A172 (cell line): ENCODE results near the genes R3HDM2, MON2, PPM1H and SRGAP1.

GRCh38 chr12:57259209-57260092, 8.5 kb upstream of the STAC3 start:
- RAMPAGE, long total RNA: no peak

DNA sequence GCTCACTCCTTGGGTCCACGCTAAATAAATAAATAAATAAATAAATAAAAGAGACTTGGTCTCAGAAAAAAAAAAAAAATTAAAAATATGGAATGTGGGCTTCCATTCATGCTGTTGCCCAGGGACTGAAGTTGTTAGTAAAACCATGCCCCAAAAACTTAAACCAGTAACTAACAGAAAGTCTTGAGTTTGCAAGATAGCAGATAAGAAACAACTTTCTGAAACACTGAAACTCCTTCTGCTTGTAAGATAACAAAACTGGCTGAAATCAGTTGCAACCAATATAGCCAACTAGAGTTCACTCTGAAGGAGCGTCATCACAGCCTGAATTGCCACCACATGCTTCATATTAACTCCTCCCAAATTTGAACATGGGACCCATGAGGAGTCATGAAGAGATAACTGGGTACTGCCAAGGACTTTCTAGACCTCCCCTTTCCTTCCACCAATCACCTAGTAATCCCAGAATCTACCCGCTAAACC, 53.7 kb downstream of the R3HDM2 start:
- RAMPAGE, long total RNA: no peak

DNA sequence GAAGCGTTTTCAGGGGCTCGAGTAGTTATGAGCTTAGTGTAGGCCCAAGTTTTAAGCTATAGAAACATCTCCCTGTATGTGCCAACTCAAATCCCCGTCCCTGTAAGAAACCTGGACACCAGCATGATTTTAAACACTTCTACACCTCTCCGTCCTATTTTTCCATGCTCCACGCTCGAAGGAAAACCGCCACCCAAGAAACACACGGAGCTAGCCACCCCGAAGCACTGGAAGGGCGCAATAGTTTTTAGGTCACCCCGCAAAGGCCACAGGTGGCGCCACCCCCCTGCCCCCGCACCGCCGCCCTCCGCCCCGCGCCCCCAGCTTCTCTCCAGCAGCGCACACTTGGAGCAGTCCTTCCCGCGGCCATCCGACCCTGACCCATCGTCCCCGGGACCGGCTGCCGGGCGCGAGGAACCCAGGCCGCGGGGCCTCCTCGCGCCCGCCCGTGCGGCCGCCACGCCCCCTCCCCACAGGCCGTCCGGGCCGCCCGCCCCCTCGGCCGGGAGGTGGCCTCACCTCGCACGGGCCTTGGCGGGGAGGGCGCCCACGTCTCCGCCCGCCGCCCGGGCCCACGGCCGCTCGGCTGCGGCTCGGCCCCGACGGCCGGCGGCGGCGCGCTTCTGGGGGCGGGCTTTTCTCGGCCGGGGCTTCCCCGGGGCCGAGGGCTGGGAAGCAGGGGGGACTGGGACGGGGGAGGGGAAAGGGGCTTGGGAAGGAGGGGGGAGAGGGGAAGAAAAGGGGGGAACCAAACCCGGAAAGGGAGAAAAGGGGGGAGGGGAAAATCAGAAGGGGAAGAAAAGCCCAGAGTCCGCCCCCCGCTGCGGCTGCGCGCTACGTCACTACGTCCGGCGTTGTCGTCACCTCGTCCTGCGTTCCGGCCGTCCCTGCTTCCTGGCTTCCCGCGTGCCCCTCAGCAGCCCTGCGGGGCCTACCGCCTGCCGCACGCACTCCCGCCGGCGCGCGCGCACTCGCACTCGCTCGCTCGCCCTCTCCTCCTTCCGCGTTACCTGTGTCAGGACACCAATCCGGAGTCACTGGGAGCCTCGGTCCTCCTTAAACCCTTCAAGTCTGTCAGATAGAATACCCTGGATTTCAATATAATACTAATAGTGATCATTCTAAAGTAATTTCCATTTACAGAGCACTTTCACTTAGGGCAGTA, at the start of gene R3HDM2:
R3HDM2 (minus strand) TSS at position 843 of the 1,165 bp plus-strand sequence.
- RAMPAGE, long total RNA: no peak

GRCh38 chr12:57458561-57459520, 744 bp upstream of the GLI1 start:
- RAMPAGE, long total RNA: no peak

GRCh38 chr12:57755368-57756229, 696 bp downstream of the MARCHF9 start:
- RAMPAGE, long total RNA: no peak

DNA sequence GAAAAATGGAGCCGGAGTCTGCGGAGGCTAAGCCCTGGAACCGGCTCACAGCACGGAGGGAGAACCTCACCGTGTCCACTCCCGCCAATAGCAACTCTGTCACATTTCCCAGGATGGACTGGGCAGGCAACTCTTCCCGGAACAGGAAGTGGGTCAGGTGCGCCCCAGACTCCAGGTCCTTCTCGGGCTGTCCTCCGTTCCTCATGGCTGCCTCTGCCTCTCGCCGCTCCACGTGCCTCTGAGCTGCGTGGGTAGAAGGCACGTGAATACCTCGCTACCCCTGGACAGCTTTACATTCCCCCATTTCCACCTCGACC, 2.2 kb downstream of the CYP27B1 start:
- RAMPAGE, long total RNA: no peak

- RAMPAGE, long total RNA: no peak
These were observed 46.6 kb upstream of the ATP23 start for GRCh38 chr12:57894654-57895320.

DNA sequence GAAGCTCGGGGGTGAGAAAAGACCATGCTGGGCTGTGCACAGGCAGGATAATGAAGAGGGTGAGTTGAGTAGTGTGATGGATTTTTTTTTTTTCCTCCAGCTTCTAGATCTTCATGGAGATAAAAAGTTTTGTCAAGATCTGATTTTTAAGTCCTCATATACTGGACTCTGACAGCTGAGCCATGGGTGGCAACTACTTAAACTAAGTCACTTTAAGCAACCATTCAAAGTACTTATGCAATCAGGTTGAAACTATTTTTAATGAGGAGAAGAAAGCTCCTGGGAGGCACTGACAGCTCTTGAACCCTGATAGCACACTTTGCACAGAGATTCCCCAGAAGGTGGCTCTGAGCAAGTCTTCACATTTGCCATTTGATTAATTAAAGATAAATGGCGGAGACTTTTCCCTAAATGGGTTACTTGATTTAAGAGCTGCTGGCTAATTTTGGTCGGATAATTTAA, 329.0 kb downstream of the LRIG3 start:
- RAMPAGE, long total RNA: no peak

- RAMPAGE, long total RNA: no peak
These were observed 159.1 kb upstream of the LRIG3 start for GRCh38 chr12:59079422-59079872.

DNA sequence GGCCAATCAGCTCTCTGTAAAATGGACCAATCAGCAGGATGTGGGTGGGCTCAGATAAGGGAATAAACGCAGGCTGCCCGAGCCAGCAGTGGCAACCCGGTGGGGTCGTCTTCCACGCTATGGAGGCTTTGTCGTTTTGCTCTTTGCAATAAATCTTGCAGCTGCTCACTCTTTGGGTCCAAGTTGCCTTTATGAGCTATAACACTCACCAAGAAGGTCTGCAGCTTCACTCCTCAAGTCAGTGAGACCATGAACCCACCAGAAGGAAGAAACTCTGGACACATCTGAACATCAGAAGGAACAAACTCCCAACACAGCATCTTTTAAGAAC, 674.5 kb downstream of the SLC16A7 start:
- RAMPAGE, long total RNA: no peak

- RAMPAGE, long total RNA: no peak
These were observed 11.3 kb upstream of the USP15 start for GRCh38 chr12:62248679-62249543.

GRCh38 chr12:62305203-62306178, 45.3 kb downstream of the USP15 start:
- RAMPAGE, long total RNA: no peak

GRCh38 chr12:62466435-62467755, at the start of gene MON2:
Gene MON2, plus strand, starts transcription at chr12:62466826.
- RAMPAGE, long total RNA: no peak

DNA sequence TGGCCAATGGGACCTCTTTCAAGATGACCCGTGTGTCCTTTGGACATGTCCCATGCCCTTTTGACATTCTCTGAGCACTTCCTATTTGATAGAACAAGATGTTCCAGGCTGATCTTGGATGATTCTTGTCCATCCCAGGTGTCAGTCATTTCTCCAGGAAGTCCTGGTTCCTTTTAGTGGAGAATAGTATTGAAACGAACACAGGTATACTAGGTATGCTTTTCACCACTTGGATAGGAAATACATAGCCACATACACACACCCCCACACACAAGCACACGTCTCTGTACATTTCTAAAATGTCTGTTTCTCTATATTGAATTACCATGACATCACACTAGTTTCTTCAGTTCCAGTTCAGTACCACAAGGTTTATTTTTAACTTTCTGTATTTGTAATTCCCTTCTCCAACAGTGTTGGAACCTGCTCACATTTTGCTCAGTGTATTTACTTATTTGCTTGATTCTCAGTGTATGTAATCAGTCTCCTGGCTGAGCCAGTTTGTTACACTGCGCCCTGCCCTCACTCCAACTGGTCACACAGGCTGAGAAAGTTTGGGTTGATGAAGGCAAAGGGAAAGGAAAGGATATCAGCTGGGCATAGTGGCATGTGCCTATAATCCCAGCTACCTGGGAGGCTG, 67.0 kb downstream of the MON2 start:
- RAMPAGE, long total RNA: no peak

DNA sequence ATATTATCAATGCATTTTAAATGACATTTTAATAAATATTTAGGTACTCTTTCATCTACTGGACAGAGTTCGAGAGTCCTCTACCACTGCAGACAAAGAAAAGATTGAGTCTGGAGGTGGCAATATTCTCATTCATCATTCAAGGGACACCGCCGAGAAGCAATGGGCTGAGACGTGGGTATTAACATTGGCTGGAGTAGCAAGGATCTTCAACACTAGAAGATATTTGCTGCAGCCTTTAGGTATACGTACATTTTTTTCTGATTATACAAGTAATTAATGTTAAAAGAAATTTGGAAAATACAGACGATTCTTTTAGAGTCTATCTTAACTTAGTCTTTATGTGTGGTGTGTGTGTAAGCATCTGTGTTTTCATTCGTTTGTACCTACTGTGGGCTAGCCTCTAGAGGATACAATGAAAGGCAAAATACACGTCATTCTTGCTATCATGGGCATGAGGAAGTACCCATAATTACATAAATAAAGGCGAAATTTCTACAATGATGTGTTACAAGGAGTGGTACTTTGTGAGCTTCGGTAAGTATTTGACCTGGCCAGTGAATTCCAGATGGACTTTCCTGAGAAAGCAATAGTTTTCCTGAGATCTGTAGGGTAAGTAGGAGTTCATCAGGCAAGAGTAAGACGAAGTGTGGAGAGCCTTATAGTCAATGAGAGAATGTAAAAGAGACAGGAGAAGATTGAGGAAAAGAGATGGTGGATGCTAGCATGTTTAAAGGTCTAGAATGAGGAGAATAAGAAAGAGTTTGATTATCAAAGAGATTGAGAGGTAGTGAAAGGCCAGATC, 89.5 kb downstream of the MON2 start:
- RAMPAGE, long total RNA: no peak

DNA sequence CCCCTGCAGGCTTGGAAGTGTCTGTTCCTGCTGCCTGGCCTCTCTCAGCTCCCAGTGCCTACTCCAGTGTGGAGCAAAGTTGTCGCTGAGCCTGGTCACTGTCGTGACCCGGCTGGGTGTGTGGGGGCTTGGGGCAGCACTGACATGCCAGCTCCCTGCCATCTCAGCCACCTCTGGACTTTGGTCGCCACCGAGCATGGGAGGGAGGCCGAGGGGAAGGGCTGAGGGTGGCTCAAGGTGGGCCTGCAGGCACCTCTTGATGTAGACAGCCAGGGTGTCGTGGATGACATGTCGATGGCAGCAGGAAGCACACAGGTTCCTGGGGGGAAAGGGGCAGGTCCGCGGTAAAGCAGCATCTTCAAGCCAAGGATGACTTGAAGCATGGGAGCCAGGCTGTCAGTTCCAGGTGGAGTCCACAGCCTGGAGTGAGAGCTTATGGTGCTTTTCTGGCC, 209.9 kb downstream of the MON2 start:
- RAMPAGE, long total RNA: no peak

GRCh38 chr12:62866488-62867306, 68.3 kb downstream of the PPM1H start:
- RAMPAGE, long total RNA: no peak

DNA sequence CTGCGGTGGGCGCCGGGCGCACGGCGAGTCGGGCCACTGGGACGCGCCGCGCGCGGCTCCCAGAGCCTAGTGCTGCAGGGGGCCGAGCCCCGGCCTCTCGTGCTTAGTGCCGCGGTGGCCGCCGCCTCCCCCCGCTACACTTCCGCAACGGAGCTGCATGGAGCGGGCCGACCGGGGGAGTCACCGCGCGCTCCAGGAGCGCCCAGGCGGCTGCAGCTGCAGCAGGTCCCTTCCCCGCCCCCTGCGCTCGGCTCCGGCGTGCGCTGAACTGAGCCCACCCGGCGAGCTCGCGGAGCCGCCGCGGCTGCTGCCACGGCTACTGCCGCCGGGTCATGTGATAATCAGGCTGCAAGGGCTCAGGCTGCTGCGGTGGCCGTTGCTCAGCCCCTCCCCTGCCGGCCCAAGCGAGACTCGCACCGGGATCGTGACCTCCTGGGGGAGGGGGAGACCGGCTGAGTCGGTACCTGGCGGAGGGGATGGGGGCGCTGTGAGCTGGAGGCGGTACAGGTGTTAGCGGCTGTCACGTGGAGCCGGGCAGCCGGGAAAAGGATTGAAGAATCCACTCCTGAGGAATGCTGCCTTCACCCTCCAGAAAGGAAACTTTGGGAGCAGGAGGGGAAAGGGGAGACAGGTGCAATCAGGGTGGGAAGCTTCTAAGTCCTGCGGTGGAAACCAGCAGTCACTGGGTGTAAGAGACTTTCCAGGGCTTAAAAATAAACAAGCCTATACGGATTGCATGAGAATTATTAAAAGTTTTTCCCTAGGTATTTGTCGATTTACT, at the start of gene PPM1H:
PPM1H (minus strand) TSS at position 336 of the 781 bp plus-strand sequence.
- RAMPAGE, long total RNA: no peak

DNA sequence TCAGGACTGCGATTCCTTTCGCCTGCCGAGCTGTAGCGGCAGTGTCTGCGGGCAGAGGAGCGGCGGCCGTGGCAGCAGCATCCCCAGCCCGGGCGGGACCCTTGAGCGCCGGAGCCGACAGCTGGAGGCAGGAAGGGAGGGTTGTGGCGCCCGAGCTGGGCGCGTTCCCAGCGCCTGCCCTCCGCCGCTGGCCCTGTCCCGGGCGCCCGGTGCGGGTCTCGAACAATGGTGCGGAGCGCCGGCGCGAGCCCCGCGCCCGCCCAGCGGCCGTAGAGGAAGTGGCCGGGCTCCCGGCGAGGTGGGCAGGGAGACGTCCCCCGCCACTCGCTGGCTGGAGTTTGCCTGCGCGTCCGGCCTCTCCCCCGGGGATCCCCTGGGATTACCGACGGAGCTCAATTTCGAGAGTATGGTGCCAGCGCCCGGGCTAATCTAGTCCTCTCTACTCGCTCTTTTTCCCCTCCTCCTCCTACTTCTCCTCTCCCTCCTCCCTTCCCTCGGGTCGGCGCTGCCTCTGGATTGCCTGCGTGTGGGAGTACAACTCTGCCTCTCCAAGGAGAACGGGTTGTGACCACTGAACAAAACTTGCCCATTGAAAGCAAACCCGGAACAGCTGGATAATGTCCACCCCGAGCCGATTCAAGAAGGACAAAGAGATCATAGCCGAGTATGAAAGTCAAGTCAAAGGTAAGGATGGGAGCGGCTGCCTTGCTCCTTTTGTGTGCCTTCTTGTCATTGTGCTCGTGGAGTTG, at the start of gene SRGAP1:
SRGAP1 (plus strand) TSS at position 501 of the 749 bp plus-strand sequence.
- RAMPAGE, long total RNA: no peak

DNA sequence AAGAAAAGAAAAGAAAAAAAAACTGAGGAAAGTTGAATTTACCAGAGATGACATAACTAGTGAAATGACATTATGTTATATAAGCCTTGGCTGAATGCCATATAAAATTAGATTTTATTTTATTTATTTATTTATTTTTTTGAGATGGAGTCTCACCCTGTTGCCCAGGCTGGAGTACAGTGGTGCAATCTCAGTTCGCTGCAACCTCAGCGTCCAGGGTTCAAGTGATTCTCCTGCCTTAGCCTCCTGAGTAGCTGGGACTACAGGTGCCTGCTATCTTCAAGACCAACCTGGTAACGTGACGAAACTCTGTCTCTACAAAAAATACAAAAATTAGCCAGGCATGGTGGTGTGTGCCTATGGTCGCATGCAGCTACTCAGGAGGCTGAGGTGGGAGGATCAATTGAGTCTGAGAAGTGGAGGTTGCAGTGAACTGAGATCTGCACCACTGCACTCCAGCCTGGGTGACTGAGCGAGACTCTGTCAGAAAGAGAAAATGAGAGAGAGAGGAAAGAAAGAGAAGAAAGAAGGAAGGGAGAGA, 29.1 kb downstream of the SRGAP1 start:
- RAMPAGE, long total RNA: no peak